SJCRH30 (cell line): ENCODE measurements around the gene XRN2.

GRCh38 chr20:19552197-19552466 lies 205.9 kb upstream of the RIN2 start:
- RAMPAGE, long total RNA: no peak

GRCh38 chr20:19658097-19658727 lies 99.8 kb upstream of the RIN2 start:
- RAMPAGE, long total RNA: no peak

DNA sequence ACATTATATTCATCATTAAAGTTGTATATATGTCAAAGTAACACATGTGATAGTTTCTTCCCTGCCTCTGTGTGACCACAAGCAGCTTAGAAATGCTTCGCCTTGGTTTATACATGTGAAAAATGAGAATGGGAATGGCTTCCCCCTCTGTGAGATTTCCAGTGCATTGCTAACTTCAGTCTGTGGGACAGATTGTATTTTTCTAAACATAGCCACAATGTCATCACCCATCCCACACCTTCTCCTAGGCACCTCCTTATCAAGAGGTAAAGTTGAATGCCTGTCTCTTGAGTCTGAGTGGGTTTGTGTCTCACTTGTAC lies 27.8 kb downstream of the RIN2 start:
- RAMPAGE, long total RNA: no peak

GRCh38 chr20:19823260-19823749 lies 65.2 kb downstream of the RIN2 start:
- RAMPAGE, long total RNA: no peak

DNA sequence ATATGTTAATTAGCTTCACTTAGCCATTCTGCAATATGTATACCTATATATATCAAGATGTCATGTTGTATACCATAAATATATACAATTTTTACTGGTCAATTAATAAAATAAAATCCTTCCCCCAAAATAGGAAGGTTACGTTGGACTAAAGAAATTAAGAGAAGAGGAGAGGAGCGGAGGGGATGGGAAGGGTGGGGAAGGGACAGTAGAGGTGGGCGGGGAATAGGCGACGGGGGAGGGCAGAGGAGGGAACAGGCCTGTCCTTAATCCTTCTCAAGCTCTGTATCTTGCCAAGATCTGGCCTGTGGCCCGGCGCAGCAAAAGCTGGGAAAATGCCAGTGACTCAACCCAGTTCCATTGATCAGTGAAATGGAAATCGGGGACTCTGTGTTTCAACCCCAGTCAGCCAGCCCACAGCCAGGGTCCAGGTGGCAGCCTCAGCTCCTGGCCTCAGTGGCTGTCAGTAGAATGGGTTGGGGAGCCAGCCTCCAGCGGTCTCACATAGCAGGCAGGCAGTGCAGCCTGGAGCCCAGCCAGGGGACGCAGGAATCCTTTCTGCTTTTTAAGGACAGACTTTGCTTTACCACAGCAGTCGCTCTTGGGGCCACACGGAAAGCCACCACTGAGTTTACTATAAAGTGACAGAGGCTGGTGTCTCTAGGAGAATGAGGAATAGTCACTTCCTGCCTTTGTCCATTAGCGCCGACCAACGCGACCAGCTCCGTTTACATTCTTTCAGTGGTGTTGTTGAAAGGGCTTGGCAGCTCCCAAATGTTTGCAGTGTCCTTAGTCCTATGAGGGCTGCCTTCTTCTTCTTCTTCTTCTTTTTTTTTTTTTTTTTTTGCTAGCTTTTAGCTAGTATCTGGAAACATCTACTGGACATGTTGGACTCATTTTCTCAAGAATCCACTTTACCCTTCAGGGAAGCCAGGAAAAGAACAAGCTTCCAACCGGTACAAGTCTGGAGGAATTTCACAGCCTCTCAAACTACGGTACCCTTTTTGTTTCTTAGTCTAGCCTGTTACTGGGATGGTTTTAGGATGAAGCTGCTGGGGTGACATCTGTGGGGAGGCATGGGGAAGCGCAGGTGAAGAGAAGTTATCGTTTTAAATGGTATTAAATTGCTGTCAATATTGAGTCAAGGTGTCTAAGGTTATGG lies 128.1 kb downstream of the RIN2 start:
- RAMPAGE, long total RNA: no peak

DNA sequence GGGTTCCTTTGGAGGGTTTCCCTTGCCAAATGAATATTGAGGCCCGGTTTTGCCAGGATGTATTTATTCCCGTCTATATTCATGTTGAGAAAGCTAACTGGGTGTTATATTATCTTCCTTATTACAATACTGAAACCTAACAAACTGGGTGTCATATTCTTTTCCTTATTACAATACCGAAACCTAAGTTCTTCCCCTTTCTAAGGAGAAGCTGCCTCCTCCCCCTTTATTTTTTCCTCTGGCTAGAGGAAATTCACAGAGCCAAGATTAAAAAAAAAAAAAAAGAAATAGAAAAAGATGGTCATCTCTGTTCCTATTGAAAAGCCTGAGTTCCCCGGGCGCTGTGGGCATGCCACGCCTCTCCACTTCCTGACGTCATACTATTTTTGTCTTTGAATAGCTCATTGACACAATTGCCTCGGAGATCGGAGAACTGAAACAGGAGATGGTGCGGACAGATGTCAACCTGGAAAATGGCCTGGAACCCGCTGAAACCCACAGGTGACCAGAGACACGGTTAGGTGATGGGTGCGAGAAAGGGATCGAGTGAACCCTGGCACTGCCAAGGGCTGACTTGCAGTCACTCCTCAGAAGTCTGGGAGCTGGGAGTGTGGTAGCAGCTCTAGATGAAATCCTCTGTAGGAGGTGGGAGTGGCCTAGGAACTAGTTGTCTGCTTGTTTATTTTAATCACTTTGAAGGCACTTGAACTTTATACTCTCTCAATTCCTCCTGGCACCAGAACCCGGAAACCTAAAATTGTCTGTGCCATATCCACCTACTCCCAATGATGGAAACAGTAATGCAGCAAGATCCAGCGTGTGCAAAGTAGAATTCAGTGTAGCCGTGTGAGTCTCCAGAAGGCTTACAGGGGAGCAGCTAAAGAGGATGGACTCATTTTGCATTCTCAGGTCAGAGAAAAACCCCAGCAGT lies 82.2 kb upstream of the NAA20 start:
- RAMPAGE, long total RNA: no peak

GRCh38 chr20:20005287-20006200 lies 11.6 kb upstream of the NAA20 start:
- RAMPAGE, long total RNA: no peak

GRCh38 chr20:20102849-20103302 lies 50.5 kb downstream of the CFAP61 start:
- RAMPAGE, long total RNA: no peak

GRCh38 chr20:20134295-20134494 lies 81.9 kb downstream of the CFAP61 start:
- RAMPAGE, long total RNA: no peak

DNA sequence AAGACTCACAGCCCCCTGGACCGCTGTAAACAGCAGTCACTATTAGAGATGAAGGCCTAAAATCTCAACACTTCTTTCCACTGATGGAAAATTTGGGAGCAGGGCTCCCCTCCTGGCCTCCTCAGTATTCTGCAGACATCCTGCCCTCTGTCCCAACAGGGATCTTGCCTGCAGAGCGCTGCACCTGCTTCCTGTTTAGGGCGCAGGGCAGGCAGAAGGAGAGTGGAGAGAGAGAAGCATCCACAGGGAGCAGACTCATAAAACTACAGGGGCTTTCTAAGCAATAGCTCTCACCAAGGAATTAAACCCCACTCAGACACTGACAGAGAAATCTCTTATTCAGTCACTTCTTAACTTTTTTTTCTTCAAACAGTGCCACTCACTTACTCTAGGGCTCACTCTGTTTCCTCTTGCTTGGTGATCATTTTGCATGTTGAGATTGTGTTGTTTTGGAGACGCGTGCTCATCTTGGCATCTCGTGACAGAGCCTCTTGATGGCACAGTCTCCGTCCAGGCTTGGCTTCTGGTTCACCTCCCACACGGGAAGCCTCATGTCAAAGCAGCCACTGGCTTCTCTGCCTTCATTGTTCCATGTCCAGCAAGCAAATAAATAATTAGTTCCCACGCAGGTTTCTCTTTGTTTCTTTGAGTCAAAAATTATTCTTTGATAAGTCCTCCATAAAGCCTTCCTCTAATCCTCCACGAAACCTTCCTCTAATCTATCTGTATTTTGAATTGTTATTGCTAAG lies 153.1 kb upstream of the INSM1 start:
- RAMPAGE, long total RNA: no peak

- RAMPAGE, long total RNA: no peak
These were observed 5.1 kb upstream of the INSM1 start for GRCh38 chr20:20362455-20363505.

DNA sequence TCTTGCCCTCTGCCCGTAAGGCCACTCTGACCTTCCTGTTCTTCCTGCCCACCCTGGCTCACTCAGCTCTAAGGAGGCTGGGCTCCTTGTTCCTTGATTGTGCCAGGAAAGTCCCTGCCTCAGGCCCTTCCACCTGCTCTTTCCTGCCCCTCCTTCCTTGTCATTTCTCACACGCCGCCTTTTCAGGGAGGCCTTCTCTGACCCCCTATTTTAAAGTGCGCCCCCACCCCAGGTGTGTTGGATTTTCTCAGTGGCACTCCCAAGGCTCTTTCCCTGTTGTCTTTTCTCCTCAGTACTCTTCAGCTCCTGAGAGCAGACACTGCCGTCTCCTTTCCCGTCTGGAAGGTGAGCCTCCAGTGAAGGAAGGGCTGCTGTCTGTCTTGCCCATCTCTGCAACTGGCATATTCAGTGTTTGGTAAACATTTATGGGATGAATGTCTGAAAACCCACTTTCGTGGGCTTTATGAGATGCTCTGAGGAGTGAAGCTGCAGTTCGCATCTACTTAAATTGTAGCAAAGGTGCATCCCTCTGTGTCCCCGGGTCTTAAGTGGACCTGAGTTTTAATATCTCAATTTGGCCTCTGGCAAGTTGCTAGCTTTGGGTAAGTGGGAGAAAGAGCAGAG lies 35.1 kb downstream of the INSM1 start:
- RAMPAGE, long total RNA: no peak

GRCh38 chr20:20463917-20464535 lies 96.1 kb downstream of the INSM1 start:
- RAMPAGE, long total RNA: no peak

GRCh38 chr20:20591094-20591626 lies 121.3 kb downstream of the RALGAPA2 start:
- RAMPAGE, long total RNA: no peak

- RAMPAGE, long total RNA: no peak
These were observed 109.1 kb downstream of the RALGAPA2 start for GRCh38 chr20:20603374-20603772.

DNA sequence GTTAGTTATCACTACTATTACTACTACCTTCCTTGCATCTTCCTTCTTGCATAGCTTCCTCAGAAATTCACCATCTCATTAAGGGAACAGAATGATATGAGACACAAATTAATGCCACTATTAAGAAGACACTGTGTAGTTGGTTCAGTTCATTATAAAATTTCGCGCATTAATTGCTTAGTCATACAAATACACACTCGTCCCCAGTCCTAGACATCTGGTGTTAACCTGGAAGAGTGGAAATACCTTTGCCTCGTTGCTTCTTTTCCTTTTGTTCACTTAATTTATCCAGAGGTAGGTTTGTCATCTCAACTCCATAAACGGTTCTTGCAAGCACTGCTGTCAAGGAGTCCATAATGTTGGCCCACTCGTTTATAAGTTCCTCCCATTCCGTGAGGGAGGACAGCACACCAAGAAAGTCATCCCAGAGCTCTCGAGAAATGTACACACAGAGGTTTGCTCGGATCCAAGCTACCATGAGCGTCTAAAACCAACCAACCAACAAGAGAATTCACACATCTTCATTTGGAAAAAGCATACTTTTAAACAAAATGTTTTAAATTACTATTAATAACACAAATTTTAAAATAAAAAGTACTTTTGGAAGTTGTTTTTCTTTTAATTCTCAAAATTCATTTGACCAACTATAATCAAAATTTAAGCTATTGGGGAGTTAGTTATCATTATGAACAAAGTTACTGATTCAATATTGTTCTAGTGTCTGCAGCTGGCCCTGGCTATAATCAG lies 107.3 kb downstream of the RALGAPA2 start:
- RAMPAGE, long total RNA: no peak

DNA sequence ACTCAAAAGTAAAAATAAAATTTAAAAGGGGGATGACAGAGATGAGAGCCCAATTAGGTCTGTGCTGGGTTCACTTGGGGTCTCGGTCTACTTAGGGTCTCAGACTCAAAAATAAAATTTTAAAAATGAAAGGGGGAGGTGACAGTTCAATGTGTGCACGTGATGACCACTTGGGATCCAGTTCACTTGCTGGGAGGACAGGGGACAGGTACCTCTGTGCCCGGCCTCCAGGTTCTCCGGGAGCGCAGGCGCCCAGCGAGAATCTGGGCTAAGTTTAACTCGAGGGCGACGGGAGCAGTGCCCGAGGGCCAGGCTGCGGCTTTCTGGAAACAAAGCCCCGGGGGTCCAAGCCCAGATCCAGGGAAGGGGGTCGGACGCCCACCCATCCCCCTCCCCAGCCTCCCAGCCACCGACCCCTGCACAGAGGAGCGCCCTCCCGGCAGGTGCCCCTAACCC lies 532 bp downstream of the RALGAPA2 start:
- RAMPAGE, long total RNA: no peak

GRCh38 chr20:21100625-21101294 lies 25.1 kb upstream of the KIZ start:
- RAMPAGE, long total RNA: no peak

GRCh38 chr20:21218126-21218810 lies 84.9 kb upstream of the XRN2 start:
- RAMPAGE, long total RNA: no peak

- RAMPAGE, long total RNA: start-site peak on the plus strand at chr20:21303331-21303385, 1,226 and 140 reads in 2 replicates
These were observed at the start of gene XRN2 for GRCh38 chr20:21303089-21303924. XRN2 (plus strand) TSS chr20:21303331.